AG08470 (cell line): Measurements from ENCODE around the gene CMIP.

DNA sequence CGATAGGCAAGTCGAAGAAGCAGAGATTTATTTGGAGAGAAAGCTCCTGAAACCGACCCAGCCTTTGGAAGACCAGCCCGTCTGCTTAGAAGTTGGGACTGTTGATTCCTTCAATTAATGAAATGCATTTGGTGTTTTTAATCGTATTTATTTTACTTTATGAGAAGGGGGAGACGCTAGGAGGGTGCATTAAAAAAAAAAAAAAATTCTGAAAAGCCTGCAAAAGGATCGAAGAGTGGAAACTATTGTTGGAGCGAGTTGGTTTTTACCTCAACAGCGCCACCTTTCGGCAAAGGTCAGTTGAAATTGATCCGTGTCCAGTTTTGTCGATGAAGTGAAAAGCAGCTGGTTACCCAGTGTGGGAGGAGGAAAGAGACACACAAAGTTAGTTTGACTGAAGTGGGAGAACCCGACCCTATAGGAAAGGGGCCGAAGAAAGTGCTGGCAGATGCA, 1.5 kb upstream of the MAF start:
- RRBS, result no CpG with 5 or more reads among the region's 14 CpGs

DNA sequence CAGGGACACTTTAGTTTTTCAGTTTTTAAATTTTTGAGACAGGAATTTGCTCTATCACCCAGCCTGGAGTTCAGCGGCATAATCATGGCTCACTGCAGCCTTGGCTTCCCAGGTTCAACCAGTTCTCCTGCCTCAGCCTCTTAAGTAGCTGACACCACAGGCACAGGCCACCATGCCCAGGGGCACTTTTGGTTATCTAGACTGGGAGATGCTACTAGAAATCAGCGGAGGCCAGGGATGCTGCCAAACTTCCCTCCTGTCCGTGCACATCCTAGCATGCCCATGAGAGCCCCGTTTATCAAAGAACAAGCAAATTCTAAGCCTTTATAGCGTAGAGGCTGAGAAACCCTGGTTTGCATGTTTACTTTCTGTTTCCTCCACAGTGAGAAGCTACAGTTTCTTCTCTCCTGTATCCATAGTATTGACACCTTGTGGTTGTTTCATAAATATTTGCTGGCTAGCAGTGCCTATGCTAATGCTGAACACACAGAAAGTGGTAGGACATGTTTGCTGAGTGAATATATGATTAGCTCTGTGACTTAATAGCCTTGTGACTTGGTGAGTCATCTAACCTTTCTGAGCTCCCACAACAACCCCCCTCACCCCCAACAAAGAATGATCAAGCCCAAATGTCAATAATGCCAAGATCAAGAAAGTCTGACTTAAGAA, 39.2 kb upstream of the MAF start:
- RRBS, result no CpG with 5 or more reads among the region's 5 CpGs

- RRBS, result no CpG with 5 or more reads among the region's 7 CpGs
These were observed 245.2 kb upstream of the MAF start for GRCh38 chr16:79845644-79846241.

GRCh38 chr16:80023808-80024094, 423.2 kb upstream of the MAF start:
- RRBS, result no CpG with 5 or more reads among the region's 1 CpG

GRCh38 chr16:80656572-80656864, 115.7 kb downstream of the DYNLRB2 start:
- RRBS, result no CpG with 5 or more reads among the region's 7 CpGs

GRCh38 chr16:80932752-80933398, 73.8 kb downstream of the CMC2 start:
- RRBS, result 11% methylated on average over 9 of the region's 33 CpGs

DNA sequence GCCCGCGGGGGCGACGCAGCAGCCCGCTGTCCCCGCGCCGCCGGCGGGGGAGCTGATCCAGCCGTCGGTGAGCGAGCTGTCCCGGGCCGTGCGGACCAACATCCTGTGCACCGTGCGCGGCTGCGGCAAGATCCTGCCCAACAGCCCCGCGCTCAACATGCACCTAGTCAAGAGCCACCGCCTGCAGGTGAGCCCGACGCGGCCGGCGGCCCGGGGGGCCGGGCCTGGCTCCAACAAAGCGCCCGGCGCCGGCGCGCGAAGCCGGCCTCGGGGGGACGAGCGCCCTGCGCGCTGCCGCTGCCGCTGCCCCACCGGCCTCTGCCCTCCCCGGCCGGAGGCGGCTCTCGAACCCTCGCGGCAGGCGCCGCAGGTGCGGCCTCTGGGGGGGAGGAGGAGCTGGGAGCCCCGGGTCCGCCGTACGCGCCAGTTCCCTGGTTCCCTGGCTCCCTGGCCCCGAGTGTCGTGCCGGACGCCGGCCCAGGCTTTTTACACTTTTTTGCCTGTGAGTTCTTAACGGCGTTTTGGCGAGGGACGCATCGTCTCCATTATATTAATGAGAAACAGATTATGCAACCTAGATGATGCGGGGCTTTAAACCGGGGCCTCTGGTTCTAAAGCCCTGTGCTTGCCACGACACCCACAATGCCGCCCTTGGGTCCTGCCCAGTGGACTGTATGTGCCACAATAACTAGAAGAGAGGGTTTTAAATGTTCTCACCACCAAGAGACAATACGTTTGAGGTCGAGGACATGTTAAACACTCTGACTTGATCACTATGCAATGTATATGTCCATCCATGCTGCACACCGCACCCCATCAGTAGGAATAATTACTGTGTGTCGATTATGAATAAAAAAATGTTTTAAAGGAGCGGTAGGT, 617 bp downstream of the ATMIN start:
- RRBS, result 2% methylated on average over 36 of the region's 79 CpGs

DNA sequence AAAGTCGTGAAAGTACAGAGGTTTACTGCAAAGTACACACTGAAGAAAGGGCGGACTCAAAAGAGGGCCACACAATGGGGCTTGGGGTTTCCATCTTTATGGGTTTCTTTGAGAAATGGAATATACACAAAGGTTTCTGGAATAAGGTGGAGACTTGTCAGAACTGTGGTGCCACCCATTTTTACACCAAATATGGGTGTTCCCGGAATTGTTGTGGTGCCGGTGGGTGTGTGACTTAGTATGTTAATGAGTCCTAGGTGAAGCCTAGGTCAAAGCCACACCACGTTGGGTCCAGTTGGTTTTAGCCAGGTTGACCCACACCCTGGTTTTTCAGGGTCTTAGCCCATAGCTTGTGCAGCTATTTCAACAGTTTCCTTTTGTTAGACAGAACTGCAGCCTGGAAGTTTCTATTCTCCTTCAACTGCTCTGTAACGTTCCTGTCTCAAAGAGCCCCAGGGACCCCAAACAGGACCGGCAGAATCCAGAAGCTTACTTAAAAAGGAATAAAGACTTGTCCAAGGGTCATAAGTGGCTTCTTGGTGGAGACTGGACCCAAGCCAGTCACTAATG, 655 bp upstream of the GCSH start:
- RRBS, result no CpG with 5 or more reads among the region's 7 CpGs

GRCh38 chr16:81189006-81189742, 49.3 kb upstream of the BCO1 start:
- RRBS, result no CpG with 5 or more reads among the region's 15 CpGs

GRCh38 chr16:81274716-81275383, 36.4 kb downstream of the BCO1 start:
- RRBS, result no CpG with 5 or more reads among the region's 9 CpGs

GRCh38 chr16:81383735-81384788, 60.5 kb upstream of the CMIP start:
- RRBS, result no CpG with 5 or more reads among the region's 9 CpGs

GRCh38 chr16:81407161-81407653, 37.4 kb upstream of the CMIP start:
- RRBS, result no CpG with 5 or more reads among the region's 9 CpGs

DNA sequence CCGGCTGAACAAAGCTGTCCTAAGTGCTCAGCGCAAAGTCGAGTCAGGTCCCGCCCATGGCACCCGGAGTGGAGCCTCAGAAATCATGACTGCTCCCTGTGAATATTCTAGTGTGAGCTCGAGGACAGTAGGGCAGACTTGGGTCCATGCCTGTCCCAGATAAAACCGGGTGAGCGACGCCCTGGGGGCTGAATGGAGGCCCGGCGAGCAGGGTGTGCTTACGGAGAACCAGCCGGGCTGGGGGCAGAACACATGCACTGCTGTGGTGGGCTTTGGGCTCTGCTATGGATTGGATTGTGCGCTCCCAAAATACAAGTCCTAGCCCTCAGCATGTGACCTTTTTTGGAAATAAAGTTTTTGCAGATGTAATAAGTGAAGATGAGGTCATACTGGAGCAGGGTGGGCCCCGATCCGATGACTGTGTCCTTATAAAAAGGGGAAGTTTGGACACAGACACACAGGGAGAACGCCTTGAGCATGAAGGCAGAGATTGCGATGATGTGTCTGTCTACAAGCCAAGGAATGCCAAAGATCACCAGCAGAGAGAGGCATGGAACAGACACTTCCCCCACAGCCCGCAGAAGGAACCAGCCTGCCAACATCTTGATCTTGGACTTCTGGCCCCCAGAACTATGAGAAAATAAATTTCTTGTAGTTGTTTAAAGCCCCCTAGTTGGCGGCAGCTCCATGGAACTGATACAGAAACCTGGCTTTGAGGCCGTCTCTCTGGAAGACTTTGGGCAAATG, 12.7 kb upstream of the CMIP start:
- RRBS, result 87% methylated on average over 6 of the region's 21 CpGs

DNA sequence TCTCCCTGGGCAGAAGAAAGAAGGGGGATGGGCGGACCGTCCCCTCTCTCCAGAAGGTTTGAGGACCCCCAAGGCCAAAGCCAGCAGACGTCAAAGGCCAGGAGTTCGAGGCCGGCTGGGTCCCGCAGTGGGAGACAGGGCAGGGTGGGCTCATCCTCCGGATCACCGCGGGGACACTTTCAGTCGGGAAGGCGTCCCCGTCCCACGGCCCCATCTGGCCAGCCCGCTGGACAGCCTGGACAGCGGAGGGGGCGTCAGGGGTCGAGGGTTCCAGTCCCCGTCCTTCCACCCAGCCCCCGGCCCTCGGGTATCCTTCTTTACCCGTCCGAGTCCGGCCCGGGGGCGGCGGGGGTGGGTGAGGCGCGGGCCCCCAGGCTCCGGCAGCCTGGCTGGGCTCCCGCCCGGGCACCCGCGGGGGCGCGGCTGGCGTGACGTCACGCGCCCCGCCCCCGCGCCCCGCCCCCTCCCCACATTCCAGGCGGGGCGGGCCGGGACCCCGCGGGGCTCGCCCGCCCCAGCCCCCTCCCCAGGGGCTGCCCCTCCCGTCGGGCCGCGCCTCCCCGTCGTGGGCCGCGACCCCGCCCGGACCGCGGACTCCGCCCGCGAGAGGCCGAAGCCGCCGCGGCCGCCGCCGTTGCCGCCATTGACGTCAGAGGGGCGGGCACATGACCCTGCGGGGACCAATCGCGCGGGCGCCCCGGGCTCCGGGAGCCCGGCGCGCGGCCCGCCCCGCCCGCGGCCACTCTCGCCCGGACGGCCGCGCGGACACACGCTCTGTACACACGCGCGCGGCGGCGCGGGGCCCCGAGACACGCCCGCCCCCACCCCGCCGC, at the start of gene CMIP:
Gene CMIP (plus strand): TSS at position 742 of the 833 bp plus-strand sequence.
- RRBS, result 2% methylated on average over 58 of the region's 109 CpGs

GRCh38 chr16:81451622-81452397, 7.2 kb downstream of the CMIP start:
- RRBS, result no CpG with 5 or more reads among the region's 13 CpGs

- RRBS, result 96% methylated on average over 2 of the region's 14 CpGs
These were observed 13.0 kb downstream of the CMIP start for GRCh38 chr16:81457536-81458163.

GRCh38 chr16:81529146-81530181, 84.9 kb downstream of the CMIP start:
- RRBS, result no CpG with 5 or more reads among the region's 16 CpGs

- RRBS, result no CpG with 5 or more reads among the region's 6 CpGs
These were observed 98.1 kb downstream of the CMIP start for GRCh38 chr16:81542749-81543014.

DNA sequence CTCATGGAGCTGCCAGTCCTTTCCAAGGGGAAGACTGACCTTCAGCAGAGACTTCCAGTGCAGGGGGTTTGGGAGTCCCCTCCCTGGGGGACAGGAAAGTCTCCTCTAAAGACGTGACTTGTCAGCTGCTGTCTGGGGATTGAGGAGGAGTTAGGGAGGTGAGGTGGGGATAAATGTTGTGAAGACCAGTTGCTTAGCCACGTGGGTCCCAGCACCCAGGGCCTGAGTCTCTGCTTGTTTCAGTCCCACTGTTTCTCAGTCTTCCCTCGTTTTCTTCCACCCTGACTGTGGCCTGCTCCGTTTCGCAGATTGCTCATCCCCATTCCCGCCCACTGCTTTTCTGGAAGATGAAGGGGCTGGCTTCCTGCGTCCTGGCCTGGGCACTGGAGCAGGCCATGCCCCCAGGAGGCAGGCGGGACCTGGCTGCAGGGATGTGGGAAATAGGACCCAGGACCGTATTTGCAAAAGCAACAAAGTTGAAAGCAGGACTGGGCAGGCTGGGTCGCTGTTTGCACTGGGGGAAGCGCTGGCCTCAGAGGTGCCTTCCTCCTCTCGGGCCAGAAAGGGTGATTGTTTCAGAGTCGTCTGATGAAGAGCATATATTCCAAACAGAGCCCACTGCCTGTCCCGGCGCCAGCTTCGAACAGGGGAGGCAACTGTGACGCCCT, 108.4 kb downstream of the CMIP start:
- RRBS, result 11% methylated on average over 4 of the region's 17 CpGs

DNA sequence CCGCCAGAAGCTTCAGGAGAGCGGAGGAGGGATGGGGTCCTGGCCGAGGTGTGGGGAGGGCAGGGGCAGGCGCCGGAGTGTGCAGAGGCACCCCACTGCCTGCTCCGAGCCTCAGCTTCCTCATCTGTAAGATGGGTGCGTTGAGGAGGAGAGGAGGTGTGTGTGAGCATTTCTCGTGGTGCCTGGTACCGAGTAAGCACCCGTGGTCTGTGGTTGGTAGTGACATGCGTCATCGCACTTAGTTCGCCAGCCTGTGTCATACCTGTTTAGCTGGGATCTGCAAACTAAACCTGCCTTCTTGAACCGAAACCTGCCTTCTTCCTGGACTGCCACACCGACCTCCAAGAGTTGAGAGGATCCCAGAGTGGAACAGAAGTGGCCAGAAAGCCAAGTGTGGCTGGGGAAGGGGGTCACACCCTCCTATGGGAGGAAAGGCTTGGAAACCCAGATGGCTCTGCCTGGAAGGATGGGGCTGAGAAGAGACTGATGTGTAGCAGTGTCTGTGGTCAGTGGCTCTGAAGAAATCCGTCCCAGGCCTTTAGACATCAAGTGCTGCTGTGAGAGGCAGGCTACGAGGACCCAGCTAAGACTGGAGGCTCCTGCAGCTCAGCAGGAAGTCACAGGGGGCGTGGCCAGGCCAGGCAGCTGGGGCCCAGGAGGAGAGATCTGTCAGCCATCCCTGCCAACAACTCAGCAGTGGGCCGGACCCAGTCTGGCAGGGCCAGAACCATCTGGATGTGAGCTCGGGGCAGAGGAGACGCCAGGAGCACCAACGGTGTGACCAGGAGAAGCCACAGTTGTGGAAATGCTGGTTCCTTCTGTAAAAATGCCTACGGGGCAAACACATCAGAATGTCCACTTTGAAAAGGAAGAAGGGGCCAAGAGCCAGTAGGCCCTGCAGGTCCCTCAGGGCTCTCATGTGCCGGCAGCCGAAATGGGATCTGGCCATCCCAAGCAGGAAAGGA, 162.5 kb upstream of the PLCG2 start:
- RRBS, result no CpG with 5 or more reads among the region's 25 CpGs